Bronchial epithelial cell (primary cell): ENCODE measurements around the gene MAPK14.

GRCh38 chr6:35568939-35569765 lies 56.5 kb upstream of the TULP1 start:
- RRBS, 2 experiments: no CpG with 5 or more reads among the region's 8 CpGs

DNA sequence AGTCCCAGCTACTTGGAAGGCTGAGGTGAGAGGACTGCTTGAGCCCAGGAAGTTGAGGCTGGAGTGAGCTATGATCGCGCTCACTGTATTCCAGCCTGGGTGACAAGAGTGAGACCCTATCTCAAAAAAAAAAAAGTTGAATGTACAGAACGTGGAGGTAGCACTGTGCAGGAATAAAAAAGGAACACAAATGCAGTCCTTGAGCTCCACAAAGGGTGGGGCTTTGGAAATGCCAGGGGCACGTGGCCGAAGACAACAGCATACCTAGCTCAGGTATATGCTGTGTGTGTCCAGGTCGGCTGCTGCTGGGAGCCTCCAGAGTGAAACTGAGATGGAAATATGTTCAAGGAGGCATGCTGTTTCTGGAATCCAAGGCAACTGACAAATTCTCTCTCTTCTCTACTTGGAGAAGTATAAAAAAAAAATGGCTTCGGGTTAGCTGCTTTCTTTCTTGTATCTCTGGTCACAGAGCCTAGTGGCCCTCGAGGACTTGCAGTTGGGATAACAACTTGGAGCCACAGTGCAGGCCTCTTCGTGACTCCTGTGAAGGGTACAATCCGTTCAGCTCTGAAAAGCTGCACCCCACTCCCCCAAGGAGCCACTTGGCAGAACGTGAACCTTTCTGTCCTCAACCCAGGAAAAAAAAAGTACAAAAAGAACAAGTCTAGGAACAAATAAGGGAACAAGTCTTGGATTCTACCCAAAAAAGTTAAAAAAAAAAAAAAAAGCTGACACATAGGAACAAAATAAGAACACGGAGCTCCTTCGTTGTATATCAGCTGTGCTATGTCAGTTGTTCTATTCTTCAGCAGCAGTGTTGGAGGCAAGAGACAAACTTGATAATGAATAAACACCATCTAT lies 77.7 kb upstream of the TULP1 start:
- RRBS, 2 experiments: no CpG with 5 or more reads among the region's 13 CpGs

DNA sequence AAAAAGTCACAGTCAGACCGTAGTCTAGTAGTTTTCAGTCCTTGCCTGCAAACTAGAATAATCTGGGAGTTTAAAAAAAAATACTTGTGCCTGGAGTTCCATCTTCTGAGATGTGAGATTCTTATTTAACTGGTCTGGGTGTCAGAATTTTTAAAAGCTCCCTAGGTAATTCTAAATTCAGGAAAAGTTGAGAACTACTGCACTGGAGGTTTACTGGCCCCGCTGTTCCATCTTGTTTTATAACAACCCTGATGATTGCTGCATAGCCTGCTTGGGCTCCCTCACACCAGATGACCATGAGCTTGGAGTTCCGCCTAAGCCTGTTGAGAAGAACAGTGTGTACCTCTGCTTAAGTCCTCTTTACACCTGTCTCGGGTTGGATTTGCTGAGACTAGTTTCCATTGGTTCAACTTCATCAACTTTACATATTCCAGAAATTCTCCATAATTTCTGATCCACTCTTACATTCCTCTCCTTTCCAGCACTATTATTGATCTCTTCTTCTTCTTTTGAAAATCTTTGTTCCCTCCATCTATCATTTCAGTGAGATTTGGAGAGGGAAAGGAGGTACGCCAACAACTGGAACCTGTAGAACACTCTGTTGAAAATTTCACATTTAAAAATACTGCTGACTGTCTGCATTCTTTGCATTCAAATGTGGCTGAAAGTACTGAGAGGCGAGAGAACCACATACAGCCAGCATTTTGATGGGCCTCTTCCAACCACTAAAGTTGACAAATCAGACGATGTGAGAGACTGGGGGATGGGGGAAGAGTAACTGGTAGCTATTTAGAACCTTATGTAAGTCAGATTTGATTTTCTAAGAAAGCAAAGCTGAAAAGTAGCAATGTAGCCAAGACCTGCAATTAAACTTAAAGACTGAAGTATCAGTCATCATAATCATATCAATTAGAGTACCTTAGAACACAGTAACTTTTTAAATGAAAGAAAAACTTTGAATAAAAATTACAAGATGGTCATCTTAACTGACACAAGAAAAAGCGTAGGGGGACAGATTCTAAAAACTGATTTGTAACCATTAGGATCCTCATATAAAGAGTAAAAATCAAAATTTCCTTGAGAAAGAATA lies 77.6 kb downstream of the FKBP5 start:
- RRBS, 2 experiments: no CpG with 5 or more reads among the region's 8 CpGs

DNA sequence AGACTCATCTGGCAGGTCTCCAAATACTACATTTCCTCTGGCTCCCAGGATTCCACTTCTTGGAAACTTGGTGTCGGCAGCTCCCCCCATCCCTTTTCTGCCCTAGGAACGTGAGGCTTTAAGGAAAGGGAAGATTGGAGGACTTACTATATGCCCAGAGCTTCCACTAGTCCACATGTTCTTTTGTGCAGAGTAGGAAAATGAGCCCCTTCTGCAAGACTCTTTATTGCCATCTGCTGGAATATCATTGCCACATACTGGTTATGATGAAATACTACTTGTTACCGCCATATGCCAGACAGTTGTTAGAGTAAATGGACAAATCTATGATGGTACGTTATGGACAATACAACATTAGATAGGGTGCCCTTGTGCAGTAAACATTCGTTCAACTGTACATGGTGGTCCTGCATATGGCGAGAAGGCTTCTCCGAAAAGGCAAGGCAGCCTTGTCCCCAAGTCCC lies 687 bp downstream of the ARMC12 start:
- RRBS, 2 experiments: no CpG with 5 or more reads among the region's 7 CpGs

- RRBS, 2 experiments: 1% methylated on average over 17 to 19 of the region's 82 CpGs
Observed at GRCh38 chr6:36027668-36028620, at the start of gene MAPK14. Gene MAPK14 (plus strand): TSS chr6:36027808.

DNA sequence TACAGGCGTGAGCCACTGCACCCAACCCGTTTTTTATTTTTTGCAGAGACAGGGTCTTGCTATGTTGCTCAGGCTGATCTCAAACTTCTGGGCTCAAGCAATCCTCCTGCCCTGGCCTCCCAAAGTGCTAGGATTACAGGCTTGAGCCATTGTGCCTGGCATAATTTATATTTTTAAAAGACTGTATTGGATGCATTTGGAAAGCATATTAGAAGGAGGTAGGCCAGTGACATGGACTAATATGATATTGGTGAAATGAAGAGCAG lies 20.6 kb downstream of the MAPK14 start:
- RRBS, 2 experiments: no CpG with 5 or more reads among the region's 2 CpGs

DNA sequence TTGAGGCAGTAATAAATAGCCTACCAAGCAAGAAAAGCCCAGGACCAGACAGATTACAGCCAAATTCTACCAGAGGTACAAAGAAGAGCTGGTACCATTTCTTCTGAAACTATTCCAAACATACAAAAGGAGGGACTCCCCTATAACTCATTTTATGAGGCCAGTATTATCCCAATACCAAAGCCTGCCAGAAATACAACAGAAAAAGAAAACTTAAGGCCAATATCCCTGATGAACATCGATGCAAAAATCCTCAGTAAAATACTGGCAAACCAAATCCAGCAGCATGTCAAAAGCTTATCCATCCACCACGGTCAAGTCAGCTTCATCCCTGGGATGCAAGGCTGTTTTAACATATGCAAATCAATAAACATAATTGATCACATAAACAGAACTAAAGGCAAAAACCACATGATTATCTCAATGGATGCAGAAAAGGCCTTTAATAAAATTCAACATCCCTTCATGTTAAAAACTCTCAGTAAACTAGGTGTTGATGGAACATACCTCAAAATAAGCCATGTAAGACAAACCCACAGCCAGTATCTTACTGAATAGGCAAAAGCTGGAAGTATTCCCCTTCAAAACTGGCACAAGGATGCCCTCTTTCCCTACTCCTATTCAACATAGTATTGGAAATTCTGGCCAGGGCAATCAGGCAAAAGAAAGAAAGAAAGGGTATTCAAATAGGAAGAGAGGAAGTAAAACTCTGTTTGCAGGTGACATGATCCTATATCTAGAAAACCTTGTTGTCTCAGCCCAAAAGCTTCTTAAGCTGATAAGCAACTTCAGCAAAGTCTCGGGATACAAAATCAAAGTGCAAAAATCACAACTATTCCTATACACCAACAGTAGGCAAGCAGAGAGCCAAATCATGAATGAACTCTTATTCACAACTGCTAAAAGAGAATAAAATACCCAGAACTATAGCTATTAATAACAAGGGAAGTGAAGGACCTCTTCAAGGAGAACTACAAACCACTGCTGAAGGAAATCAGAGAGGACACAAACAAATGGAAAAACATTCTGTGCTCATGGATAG lies 43.4 kb upstream of the MAPK13 start:
- RRBS, 2 experiments: no CpG with 5 or more reads among the region's 3 CpGs

GRCh38 chr6:36121973-36122622 lies 8.2 kb upstream of the MAPK13 start:
- RRBS, 2 experiments: no CpG with 5 or more reads among the region's 7 CpGs

- RRBS, 2 experiments: no CpG with 5 or more reads among the region's 9 CpGs
Observed at GRCh38 chr6:36126673-36127491, 3.4 kb upstream of the MAPK13 start.

DNA sequence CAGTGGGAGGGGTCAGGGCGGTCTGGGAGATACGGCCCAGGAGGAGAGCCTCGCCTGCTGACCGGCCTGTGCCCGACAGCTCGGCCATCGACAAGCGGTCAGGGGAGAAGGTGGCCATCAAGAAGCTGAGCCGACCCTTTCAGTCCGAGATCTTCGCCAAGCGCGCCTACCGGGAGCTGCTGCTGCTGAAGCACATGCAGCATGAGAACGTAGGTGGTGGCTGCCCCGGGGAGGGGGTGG lies 799 bp downstream of the MAPK13 start:
- RRBS, 2 experiments: under 1 to 2% methylated on average over 7 to 12 of the region's 16 CpGs

- RRBS, 2 experiments: no CpG with 5 or more reads among the region's 2 CpGs
Observed at GRCh38 chr6:36343408-36343607, 6.6 kb upstream of the BNIP5 start.

DNA sequence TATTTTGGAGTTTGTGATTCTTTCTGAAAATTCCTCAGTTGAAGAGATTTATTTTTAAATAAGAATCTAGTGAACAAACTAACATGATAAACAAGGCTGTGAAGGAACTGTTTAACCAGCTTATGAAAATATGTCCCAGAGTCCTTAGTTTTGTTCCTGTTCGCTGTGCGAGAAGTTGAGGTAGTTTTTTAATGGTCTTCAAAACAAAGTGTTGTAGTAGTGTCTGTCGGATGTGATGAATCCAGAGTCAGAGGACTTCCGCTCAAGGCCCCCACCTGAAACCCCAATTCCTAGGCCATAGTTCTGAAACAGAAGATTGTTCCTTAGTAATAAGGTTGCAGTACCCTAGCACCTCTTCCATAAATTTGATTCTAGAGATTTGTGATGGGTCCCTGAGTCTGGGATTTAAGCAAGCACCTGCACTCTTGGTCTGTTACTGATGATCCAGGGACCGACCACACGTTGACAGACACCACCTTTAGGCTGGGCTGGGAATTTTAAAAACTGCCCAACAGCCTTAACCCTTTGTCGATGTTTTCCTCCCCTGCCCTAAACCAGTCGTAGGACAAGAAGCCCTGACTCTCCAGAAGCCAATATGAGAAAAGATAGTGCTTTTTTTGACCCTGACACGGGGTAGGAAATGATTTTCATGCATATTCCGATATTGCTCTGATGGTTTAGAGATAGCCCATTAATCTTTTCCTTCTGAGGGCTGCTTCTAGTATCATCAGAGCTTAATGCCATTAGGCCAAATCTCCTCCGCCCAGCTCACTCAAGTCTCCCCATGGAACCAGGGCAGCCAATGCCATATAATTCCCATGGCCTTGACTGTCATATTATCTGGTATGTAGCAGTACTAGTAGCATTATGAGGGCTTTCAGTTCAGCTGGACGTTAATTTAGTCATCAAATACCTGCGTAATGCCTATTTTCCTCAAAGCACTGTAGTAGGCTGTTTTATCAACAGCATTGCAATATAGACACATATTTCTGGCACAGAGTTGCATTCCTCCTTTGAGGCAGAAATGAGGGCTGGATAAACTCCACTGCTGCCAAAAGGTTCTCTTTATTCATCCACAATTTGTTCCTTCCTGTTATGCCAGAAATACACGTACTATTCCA lies 1.3 kb downstream of the KCTD20 start:
- RRBS, 2 experiments: no CpG with 5 or more reads among the region's 14 CpGs

- RRBS, 2 experiments: no CpG with 5 or more reads among the region's 3 CpGs
Observed at GRCh38 chr6:36520731-36521266, 26.5 kb downstream of the STK38 start.

DNA sequence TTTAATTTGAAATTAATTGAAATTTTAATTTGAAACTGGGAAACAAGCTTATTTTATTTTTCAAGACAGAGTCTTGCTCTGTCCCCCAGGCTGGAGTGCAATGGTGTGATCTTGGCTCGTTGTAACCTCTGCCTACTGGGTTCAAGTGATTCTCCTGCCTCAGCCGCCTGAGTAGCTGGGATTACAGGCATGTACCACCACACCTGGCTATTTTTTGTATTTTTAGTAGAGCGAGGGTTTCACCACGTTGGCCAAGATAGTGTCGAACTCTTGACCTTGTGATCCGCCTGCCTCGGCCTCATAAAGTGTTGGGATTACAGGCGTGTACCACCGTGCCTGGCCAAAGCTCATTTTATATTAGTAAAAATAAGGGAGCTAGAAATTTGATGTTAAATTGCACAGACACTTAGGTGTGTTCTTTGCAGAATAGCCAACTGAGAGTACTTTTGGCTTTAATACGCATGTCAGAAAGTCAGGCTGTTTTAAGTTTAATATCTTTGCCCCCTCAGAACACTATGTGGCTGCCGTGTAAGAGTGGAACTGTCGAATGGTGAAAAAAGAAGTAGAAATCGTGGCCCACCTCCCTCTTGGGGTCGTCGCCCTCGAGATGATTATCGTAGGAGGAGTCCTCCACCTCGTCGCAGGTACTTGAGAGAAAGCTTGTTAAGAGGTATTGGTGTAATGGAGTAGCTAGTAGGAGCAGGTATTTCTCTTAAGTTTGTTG lies 4.3 kb downstream of the SRSF3 start:
- RRBS, 2 experiments: no CpG with 5 or more reads among the region's 19 CpGs

GRCh38 chr6:36608492-36609598 lies 14.7 kb downstream of the SRSF3 start:
- RRBS, 2 experiments: no CpG with 5 or more reads among the region's 7 CpGs

DNA sequence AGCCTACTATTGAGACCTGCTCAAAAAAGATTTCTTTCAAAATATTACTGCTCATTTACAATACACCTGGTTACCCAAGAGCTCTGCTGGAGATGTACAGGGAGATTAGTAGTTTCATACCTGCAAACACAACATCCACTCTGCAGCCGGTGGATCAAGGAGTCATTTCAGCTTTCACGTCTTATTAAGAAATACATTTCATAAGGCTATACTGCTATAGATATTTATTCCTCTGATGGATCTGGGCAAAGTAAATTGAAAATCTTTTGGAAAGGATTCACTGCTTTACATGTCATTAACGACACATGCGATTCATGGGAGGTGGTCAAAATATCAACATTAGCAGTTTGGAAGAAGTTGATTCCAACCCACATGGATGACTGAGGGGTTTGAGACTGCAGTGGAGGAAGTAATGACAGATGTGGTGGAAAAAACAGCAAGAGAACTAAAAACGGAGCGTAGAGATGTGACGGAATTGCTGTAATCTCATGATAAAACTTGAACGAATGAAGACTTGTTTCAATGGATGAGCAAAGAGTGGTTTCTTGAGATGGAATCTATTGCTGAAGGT lies 18.9 kb downstream of the SRSF3 start:
- RRBS, 2 experiments: no CpG with 5 or more reads among the region's 8 CpGs

GRCh38 chr6:36686778-36687426 lies 8.4 kb downstream of the CDKN1A start:
- RRBS, 2 experiments: no CpG with 5 or more reads among the region's 8 CpGs

GRCh38 chr6:36740445-36741312 lies 43.1 kb downstream of the RAB44 start:
- RRBS, 2 experiments: no CpG with 5 or more reads among the region's 16 CpGs

DNA sequence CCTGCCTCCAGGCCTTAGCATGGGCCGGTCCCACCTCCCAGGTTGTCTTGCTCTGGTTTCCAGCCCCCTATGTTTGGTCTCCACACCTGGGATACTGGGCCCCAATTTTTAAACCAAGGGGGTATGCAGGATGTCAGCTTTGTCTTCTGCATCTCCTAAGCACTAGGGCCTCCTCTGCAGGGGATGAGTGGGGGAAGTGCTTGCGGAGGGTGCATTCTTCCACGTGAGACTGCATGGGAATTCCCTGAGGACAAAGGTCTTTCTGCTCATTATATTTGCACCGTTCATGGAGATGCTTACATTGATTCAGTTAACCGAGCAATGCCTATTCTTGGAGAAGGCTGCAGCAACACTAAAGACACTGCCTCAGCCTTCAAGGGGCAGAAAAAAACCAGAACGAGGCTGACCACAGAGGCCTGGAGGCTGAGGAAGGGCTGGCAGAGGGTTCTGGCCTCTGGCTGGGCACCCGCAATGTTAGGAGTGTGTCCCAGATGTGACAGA lies 45.4 kb downstream of the RAB44 start:
- RRBS, 2 experiments: 100% methylated on average over 1 of the region's 7 CpGs

GRCh38 chr6:36755621-36756471 lies 58.2 kb downstream of the RAB44 start:
- RRBS, 2 experiments: no CpG with 5 or more reads among the region's 20 CpGs